Bronchus fibroblast of lung (primary cell): ENCODE measurements around a stretch of chr18.

GRCh38 chr18:8062747-8063224 is 495.7 kb downstream of the PTPRM start:
- RAMPAGE, long total RNA: no peak

DNA sequence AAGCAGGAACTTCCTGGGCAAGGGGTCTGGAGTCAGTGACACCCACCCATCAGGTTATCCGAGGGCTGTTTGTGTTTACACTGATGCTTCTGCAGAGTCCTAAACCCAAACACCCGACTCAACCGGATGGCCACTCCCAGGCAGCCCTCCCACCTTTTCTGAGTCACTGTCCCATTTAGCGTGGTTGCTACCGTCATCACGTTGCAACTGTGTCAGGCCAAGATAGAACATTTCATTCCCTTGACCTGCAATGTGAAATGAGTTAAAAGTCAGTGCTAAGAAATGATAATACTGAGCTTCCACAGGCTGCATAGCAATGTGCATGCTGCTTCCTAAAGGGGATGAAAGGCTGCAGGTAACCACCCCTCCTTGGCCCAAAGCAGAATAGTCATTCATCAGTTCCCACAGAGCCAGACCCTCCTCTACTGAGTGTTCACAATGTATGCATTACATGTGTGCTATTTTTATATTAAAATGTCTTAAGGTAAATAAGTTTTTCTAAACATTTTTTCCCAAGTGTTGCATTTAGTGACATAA is 468.0 kb upstream of the RAB12 start:
- RAMPAGE, long total RNA: no peak

GRCh38 chr18:8144484-8145224 is 464.6 kb upstream of the RAB12 start:
- RAMPAGE, long total RNA: no peak

GRCh38 chr18:8284009-8284208 is 325.3 kb upstream of the RAB12 start:
- RAMPAGE, long total RNA: no peak

DNA sequence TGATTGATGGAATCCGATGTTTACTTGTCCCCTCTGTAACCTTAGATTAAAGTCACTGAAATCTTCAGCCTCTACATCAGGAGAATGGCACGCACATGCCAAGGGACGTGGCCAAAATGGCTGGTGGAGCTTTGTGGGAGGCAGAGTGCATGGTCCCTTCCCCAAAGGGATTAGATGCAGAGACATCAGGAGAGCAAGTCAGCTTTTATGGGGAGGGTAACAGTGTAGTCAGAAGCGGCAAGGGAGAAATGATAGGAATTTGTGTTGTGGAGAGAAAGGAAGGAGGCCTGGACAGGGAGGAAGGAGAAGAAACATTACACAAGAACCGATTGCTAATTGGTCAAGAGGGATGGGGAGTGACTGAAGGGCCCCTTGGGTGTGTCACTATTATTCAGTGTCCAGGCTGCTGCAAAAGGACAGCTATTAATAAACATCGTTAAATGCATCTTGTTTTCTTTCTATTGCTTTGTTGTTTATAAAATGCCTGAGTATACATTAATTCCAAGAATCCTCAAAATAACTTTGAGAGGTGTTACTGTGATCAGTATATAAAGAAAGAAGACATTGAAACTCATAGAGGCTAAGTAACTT is 267.3 kb upstream of the RAB12 start:
- RAMPAGE, long total RNA: no peak

DNA sequence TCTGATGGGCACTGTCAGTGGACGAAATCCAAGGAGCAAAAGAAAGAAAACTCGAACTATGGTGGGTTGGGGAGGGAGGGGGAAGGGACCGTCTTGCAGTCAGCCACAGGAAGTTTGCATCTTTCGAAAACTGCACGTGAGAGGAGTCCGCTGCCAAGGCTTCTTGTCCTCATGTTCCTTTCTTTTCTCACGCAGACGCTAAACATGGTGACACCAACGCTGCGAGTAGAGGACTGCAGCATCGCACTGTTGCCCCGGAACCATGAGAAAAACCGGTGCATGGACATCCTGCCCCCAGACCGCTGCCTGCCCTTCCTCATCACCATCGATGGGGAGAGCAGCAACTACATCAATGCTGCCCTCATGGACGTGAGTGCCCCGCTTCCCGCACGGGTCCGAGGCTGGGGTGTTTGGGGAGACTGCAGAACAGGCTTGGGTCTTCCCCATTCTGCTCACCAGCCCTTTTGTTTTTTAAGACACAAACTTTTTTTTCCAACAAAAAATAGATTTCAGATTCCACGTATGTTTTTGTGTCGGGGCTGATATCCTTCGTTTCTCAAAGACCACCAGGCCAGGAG is 230.2 kb upstream of the RAB12 start:
- RAMPAGE, long total RNA: no peak

DNA sequence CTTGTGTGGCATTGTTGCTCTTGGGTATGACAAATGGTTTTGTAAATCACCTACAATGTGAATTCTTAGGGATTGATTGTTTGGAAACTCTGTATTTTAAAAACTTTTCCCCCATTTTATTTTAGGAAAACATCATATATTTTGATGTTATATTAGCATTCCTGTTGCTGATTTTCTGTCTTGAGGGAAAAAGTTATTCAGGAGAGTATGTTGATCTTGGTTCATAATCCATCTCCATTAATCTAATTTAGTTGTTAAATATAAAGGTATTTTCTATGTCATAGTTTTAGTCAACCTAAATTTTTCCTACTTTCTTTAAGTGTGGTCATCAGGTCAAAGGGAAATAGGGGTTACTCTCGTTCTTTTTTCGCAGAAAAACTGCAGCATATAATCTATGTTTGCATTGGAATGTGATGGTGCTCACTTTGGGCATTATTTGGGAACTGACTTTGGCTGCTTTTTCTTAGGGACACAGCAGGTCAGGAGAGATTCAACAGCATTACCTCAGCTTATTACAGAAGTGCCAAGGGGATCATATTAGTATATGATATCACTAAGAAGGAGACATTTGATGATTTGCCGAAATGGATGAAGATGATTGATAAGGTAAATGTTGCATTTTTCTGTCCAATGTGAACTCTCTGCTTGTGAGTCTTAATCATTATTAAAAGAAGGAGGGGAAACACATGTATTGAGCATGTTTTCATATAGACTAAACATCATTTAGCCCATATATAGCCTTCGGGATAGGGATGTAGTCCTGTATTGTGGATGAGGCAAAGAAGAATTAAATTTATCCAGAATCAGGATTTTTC is 23.7 kb downstream of the RAB12 start:
- RAMPAGE, long total RNA: no peak

DNA sequence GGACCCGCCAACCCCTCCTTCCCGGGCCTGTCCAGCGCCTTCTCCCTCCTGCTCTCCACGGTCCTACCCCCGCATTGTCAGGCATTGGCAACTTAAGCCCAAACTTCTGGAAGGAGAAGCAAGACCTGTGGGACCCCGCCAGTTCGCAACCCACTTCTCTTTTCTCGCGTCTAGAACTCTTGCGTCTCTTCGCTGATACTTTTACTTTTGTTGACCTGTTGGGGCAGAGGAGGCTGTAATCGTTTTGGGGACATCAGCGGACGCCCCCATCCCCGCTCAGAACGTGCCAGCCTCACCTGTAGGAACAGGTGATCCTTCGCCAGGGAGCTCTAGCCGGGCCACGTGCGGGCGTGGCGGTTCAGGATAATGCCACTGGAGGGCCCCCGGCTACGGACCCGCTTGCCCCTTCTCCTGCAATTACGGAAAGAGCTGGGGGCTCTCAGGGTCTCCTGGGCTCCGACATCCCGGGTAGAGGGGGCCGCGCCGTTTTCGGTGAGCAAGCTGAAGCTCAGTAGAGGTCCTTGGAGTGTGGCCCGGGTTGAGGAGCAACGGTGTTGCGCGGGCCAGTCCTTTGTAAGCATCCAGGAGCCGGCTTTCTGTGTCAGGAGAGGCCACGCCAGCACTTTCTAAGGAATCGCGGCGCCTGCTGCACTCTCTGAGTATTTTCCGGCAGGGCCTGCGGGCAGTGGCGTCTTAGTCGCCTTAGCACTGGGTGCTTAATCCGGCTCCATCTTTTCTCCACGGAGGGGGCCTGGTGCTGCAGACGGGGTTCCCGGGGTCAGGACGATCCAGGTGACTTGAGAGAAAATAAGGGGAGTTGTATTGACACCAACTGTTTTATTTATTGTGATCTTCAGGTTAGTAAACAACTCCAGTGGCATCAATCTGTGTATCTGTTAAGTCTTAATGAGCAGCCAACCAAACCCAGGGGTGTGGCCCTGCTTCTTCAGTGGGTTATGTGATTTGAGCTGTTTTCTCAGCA is 1.7 kb downstream of the MTCL1 start:
- RAMPAGE, long total RNA: no peak

DNA sequence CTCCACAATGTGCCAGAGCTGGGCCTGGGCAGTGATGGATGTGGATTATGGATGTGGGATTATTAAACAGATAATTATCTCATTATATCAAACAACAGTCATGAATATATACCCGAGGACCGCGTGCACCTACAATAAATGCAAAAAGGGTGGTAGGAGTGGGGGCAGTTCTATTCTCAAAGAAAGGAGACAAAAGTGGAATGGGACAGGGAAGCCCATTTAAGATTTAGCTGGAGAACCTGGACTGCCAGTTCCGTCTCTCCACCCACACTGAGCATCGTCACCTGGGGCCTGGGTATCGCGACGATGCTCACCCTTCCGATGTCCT is 41.3 kb downstream of the MTCL1 start:
- RAMPAGE, long total RNA: no peak

DNA sequence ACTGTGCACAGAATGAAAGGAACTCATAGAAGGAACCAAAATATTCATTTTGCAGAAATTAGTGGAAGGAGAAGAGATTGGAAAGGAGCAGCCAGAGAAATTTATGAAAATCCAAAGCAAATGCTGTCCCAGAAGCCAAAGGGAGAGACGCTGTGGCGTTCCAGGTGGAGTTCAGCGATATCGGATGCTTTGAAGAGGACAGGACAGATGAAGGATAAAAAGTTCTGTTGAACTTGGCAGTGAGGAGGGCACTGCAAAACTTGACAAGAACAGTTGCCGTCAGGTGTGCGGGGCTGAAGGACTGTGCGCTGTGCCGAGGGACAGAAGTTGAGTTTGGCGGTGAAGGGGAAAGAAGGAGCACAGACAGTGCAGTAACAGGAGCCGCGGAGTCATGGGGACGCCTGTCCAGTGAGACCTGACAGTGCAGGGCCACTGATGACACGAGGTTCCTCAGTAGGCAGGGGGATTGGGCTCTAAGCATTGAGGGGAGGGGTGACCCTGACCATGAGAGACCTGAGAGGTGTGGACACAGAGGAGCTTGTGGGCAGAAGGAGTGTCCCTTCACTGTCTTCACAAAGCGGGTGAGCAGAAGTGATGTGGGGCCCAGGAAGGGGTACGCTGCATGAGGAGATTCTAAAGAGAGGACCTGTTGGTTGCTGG is 104.7 kb downstream of the MTCL1 start:
- RAMPAGE, long total RNA: no peak

GRCh38 chr18:9082761-9083234 is 19.7 kb upstream of the NDUFV2 start:
- RAMPAGE, long total RNA: no peak

GRCh38 chr18:9433502-9433893 is 41.8 kb upstream of the RALBP1 start:
- RAMPAGE, long total RNA: no peak

DNA sequence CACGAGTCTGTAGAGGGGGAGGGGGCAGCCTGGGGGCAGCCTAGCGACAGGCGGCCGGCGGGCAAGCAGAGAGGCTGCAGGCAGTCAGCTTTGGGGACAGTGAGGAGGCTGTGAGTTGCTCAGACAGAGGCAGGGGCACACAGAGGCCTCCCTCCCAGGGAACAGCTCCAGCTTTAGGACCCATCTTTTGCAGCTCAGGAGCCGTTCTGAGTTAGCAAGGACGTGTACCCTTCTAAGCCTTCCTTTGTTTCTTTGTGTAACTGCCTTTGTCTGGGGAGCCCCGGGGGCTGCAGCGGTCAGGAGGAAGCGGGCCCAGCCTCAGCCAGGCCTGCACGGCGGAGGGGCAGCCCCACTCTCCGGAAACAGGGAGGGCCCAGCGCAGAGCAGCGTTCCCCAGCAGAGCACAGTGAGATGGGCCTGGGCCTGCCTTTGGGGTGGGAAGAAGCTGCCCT is 41.1 kb upstream of the RALBP1 start:
- RAMPAGE, long total RNA: no peak

DNA sequence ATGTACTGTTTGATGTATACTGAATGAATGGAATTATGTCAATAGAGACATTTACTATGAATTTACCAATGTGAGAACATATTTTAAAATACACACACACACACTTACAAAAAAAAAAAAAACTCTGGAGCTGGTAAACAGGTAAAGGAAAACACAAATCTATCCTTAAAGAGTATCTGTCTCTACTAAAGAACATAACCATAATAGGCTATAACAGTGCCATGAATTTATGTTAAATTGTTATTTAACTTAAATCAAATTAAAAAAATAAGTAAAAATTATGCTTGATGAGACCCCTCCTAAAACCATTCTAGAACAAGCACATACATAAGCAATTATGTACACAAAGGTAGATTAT is 21.8 kb downstream of the PPP4R1 start:
- RAMPAGE, long total RNA: no peak

DNA sequence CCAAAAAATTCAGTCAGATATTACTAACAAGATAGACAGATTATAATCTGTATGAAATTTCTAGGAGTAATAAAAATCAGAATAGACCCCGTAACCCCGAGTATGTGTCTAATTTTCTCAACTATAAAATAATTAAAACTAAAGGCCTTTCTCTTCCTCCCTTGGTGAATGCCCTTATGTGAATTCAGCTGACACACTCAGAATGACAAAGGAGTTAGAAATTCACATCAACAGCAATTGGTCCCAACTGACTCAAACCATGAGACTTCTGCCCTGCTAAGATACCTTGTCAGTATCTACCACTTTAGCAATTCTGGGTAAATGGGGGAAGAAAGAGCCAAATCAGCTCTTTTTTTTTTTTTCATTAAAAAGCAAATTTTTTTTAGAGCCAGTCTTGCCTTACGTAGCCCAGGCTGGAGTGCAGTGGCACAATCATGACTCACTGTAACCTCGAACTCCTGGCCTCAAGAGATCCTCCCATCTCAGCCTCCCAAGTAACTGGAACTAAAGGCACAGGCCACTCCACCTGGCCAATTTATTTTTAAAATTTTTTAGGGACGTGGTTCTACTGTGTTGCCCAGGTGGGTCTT is 1.6 kb upstream of the PPP4R1 start:
- RAMPAGE, long total RNA: no peak

- RAMPAGE, long total RNA: no peak
Observed at GRCh38 chr18:9709442-9710043, 1.4 kb downstream of the RAB31 start.

DNA sequence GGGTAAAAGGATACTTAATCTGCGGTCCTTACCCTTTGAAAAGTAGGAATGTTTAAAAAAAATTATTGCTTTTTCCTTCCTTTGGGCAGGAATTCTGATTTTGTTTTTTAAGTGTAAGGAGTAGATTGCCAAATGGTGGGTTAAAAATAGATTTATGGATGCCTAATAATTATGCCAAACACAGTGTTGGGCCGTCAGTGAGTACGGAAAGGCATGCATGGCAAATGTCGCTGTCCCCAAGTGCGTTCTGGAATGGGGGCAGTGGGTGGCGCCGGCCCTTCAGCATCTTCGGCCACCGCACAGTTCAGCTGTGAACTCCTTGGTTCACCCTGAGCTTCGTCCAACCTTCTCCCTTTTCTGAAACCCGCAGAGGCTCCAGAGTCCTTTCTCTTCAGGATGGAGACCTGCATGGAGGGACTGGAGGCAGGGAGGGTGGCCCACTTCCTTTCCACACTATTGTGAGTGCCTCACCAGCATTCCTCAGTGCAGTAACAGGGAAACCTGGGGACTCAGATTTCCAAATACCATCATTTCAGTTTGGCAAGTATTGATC is 74.8 kb upstream of the TXNDC2 start:
- RAMPAGE, long total RNA: no peak

DNA sequence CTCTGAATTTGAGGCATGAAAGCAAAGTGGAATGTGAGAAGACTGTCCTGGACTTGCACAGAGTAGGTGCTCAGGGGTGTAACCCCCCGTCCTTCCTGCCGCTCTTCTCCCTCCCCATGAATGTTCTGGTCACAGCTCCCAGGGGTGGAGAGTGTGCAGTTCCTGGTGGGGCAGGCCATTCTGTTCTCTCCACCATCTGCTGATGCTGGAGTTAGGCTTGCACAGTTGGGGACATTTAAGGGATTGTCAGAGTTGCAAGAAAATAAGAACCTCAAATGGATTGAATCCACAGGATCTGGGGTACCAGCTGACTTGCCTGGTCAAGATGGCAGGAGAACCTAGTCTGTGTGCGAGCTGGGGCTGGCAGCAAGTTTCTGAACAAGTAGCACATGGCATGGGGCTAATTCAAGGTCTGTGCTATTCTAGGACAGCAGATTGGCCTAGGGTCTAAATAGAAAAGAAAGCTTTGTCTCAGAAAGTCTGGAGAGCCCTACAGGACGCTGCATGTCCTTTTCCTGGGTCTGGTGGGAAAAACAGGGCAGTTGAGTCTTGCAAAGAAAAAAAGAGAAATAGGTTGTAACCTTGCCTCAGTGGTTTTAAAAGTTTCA is 60.8 kb upstream of the TXNDC2 start:
- RAMPAGE, long total RNA: no peak

DNA sequence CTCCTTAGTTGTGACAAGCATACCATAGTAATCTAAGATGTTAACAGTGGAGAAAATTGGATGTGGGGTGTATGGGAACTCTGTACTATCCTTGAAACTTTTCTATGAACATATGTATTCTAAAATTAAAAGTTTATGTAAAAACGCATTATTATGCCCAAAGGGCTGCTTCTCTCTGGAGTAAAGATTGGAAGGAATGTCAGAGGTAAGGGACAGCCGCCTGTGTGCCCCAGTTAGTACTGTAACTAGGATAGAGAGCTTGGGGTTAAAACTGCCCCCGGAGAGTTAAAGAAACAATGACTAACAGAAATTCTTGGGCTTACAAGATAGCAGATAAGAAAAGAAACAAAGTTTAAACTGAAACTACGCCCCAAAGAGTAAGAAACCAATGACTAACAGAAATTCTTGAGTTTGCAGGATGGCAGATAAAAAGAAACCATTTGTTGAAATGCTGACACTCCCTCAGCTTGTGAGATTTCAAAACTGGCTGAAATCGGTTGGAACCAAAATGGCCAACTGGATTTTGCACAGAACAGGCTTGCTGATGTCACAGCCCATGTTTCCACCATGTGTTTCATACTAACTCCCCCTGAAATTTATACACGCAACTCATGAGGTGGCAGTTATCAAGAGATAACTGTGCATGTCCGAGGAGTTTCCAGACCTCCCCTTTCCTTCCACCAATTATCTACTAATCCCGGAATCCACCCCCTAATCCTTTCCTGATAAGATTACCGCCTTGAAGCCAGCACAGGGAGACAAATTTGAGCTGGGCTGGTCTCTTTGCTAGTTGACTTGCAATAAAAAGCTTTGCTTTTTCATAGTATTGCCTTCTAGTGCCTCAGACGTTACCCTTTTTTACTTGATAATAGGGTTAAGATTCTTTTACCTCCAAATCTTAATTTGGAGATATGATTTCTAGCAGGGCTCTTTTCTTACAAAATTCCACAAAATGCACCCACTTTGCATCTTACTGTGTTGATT is 8.7 kb upstream of the TXNDC2 start:
- RAMPAGE, long total RNA: no peak

- RAMPAGE, long total RNA: no peak
Observed at GRCh38 chr18:9950606-9951145, 36.9 kb downstream of the VAPA start.